AG04449 (cell line): ENCODE measurements around the gene DSC2.

DNA sequence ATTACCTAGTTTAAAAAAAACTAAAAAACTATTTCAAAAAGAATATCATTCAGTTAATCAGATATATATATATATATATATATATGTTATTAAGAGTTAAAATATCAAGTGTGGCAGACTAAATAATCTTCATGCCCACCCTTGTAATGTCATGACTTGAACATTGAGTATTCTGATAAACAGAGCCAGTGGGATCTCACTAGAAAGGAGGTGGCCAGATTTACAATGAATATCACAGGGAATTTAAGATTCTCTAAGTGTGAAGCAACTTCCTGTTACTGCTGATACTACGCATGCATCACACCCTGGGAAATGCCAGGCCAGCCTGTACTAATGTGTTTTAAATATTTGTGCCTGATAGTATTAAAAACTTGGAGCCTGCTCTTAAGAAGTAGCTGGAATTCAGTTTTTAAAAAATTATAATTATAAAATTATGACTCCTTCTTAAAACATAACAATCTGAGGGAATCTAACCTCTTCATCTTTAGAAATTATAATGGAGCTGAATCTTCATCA lies 148.3 kb downstream of the LAMA3 start:
- RRBS, result no CpG with 5 or more reads among the region's 1 CpG

GRCh38 chr18:23919631-23920446 lies 94.7 kb upstream of the TTC39C start:
- RRBS, result no CpG with 5 or more reads among the region's 11 CpGs

- RRBS, result no CpG with 5 or more reads among the region's 18 CpGs
Measured at GRCh38 chr18:24112564-24113541, 26.0 kb upstream of the CABYR start.

- RRBS, result no CpG with 5 or more reads among the region's 6 CpGs
Measured at GRCh38 chr18:24195150-24195705, 56.4 kb downstream of the CABYR start.

- RRBS, result no CpG with 5 or more reads among the region's 5 CpGs
Measured at GRCh38 chr18:24274854-24275612, 122.6 kb downstream of the OSBPL1A start.

- RRBS, result no CpG with 5 or more reads among the region's 7 CpGs
Measured at GRCh38 chr18:24913836-24914345, 438.1 kb downstream of the ZNF521 start.

GRCh38 chr18:25284778-25285570 lies 67.0 kb downstream of the ZNF521 start:
- RRBS, result no CpG with 5 or more reads among the region's 11 CpGs

GRCh38 chr18:25348806-25349023 lies 3.3 kb downstream of the ZNF521 start:
- RRBS, result no CpG with 5 or more reads among the region's 8 CpGs

- RRBS, result no CpG with 5 or more reads among the region's 3 CpGs
Measured at GRCh38 chr18:25725123-25725491, 365.3 kb downstream of the SS18 start.

GRCh38 chr18:25854393-25854863 lies 236.0 kb downstream of the SS18 start:
- RRBS, result no CpG with 5 or more reads among the region's 5 CpGs

DNA sequence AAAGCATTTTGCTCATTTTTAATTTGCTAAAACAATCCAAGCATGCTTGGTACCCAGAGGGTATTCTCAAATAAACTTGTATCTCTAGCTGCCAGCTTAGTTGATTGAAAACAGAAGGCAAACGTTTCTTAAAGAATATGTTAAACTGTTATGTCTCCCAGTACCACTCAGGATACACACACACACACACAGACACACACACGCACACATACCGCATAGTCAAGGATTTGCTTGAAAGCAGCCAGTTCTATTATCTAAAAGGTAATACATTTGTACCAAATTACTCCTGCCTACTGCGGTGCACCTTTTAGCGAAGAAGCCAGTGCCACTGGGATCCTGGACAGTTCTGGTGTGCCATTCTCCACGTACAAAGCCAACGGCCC lies 106.9 kb upstream of the KCTD1 start:
- RRBS, result no CpG with 5 or more reads among the region's 7 CpGs

DNA sequence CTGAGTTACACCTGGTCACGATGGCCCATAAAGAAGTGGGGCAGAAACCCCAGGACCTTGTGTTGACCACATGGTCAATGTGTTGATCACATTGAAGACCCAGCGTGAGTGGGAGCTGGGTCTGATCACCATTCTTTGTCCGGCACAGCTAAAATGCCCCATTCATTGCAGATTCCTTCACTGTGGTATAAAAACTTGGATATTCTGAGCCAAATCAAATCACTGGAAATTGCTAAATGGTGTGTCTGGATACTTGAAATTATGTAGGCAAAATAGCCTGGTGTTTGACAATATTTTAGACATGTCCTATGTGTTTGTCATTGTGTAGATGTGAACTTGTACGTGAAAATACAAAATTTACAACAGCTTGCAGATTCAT lies 117.0 kb upstream of the KCTD1 start:
- RRBS, result no CpG with 5 or more reads among the region's 4 CpGs

GRCh38 chr18:28005694-28006146 lies 171.2 kb downstream of the CDH2 start:
- RRBS, result no CpG with 5 or more reads among the region's 1 CpG

- RRBS, result no CpG with 5 or more reads among the region's 1 CpG
Measured at GRCh38 chr18:28063184-28063497, 113.8 kb downstream of the CDH2 start.

- RRBS, result no CpG with 5 or more reads among the region's 2 CpGs
Measured at GRCh38 chr18:28767941-28768230, 591.0 kb upstream of the CDH2 start.

- RRBS, result 5% methylated on average over 8 of the region's 68 CpGs
Measured at GRCh38 chr18:31100843-31101833, 1.1 kb downstream of the DSC2 start.

- RRBS, result 5% methylated on average over 27 of the region's 64 CpGs
Measured at GRCh38 chr18:31101834-31102771, at the start of gene DSC2. TSS of gene DSC2 (minus strand) at chr18:31102421.

GRCh38 chr18:31206778-31207364 lies 44.2 kb upstream of the DSC1 start:
- RRBS, result no CpG with 5 or more reads among the region's 11 CpGs

- RRBS, result no CpG with 5 or more reads among the region's 3 CpGs
Measured at GRCh38 chr18:31233809-31234338, 71.2 kb upstream of the DSC1 start.

- RRBS, result no CpG with 5 or more reads among the region's 4 CpGs
Measured at GRCh38 chr18:31480091-31480546, 17.9 kb upstream of the DSG2 start.